ENCODE measurements around the genes CLIP3 and ZNF529.

GRCh38 chr19:35746560-35747089, 1.2 kb downstream of the PSENEN start:
- PRO-cap = no peak

DNA sequence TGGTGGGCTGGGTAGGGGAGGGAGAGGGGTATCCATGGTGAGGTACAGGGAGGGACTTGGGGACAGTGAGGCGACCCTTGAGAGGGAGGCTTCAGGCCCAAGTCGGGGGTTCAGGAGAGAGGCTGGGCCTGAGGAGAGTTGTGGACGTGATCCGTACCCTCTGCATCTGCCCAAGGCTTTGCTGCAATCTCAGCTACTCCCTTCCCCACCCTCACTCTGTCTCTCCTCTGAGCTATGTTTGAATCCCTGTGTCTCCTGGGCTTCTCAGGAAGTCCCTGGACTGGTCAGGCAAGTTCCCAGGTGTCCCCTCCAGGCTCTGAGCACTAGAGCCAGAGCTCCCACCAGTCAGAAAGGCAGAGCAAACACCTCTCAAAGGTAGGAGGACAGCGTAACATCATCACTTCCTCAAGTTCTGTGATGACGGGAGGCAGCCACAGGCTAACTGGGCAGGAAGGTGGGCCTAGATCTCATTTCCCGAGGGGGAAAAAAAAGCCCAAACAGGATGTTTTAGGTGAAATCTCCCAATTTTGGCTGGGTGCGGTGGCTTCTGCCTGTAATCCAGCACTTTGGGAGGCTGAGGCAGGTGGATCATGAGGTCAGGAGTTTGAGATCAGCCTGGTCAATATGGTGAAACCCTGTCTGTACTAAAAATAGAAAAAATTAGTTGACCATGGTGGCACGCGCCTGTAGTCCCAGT, 1.9 kb downstream of the LIN37 start:
- PRO-cap = no peak

DNA sequence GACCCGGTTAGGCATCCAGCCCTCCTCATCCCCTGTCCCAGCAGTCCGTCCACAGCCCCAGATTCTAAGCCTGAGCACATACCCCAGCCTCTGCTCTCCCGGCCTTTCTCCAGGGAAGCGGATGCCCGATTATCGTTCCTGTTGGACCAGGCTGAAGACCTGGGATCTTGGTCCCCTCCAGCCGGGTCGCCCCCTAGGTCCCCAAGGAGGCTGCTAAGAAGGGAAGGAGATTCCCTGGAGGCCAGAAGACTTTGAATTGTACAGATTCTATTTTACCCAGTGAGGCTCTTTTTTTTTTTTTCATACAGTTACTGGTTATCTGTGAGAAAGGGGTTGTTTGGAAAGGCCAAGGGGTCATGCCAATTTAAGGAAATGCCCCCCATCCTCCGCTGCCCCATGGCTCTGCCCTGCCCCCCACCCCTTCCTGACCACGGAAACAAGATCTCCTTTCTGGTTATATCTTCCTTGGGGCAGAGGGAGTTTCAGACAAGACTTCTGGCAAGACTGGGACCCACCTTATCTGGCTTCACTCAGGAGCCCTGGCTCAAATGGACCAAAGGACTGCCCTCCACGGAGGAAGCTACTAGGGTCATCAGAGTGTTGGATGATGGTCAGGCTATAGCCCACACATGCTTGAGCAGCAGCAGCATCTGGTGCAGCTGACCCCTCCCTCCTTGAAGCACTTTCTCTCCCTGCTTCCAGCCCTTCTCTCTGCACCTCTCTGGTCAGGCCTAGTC, 6.9 kb upstream of the ARHGAP33 start:
- PRO-cap = no peak

- PRO-cap = no peak
These were observed 11.8 kb downstream of the ARHGAP33 start for GRCh38 chr19:35787049-35787634.

DNA sequence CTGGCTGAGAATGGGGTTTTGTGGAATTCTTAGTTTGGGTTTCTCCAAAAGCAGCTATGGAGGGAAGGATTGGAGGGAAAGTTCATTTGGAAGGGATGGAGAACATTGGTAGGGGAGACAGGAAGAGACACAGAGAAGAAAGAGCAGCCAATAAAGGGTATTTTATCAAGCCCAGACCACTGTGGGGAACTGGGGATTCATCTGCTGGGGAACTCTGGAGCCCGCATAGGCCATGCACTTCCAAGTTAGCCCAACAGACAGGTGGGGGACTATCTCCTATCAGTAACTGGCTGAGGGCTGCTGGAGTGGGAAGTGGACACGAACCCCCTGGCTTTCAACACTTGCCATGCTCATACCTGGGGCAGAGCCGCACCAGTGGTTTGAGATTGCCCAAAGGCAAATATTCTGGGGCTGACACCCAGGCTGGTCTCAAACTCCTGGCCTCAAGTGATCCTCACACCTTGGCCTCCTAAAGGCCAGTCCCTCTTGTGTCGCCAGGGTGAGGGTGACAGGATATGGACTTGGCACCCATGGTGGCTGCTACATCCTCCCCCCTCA, 15.3 kb upstream of the HCST start:
- PRO-cap = no peak

- PRO-cap = no peak
These were observed 22.9 kb downstream of the LRFN3 start for GRCh38 chr19:35958847-35959636.

GRCh38 chr19:36032088-36033190, at the start of gene CLIP3:
CLIP3 (minus strand) TSS chr19:36032873.
- PRO-cap = bidirectional peak, plus-strand start at chr19:36032938, minus-strand start at chr19:36032854

DNA sequence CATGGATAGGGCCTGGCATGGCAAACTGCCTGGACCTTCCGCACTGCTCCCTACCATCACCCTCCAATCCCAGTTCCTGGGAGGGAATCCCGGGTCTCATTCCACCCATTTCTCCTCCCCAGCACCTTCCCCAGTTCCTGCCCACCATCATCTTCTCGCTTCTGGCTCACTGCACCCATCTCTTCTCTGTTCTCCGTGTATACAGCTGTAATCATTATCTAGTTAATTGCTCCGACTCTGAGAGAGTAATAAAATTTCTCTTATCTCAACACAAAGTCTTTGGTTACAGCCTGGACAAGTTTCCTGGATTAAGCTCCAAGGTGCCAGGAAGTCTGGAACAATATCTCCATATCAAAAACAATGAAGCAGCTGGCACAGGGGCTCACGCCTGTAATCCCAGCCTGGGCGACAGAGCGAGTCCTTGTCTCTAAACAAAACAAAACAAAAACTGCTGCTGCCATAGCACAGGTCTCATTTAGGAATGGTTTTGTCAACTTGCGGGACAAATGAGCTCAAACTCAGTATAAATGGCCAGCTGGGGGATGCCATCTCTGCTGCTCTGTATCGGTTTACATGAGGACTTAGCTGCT, 17.0 kb upstream of the COX7A1 start:
- PRO-cap = no peak

DNA sequence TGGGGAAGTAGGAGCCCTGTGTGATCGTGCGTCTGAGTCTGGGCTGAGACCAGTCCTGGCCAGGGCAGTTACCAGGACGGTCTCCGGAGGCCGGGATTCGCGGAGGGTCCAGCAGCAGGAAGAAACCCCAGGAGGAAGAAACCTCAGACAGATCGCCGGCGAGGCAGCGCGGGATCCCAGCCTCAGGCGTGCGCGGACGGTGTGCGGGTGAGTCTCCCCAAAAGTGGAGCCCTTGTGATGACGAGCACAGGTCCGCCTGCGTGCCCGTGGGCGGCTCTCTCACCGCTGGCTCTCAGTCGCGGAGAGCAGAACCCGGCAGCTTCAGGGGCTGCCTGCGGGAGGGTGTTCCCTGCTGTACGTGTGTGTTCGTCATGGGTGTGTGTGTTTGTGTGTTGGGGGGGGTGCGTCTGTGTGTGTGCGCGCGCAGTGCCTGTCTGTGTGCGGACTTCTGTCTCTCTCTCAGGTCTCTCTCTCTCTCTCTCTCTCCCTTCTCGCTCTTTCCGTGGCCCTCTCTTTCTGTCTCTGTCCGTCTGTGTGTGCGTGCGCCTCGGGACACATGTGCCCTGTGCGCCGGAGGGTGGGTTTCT, 56.9 kb downstream of the ZNF146 start:
- PRO-cap = no peak

GRCh38 chr19:36572548-36573916, at the start of gene ZNF529:
ZNF529 (minus strand) TSS chr19:36573292.
- PRO-cap = unidirectional peak, plus-strand start at chr19:36573049; bidirectional peak, plus-strand start at chr19:36573366, minus-strand start at chr19:36573278

- PRO-cap = no peak
These were observed 1.5 kb downstream of the ZNF850 start for GRCh38 chr19:36771169-36771428.

DNA sequence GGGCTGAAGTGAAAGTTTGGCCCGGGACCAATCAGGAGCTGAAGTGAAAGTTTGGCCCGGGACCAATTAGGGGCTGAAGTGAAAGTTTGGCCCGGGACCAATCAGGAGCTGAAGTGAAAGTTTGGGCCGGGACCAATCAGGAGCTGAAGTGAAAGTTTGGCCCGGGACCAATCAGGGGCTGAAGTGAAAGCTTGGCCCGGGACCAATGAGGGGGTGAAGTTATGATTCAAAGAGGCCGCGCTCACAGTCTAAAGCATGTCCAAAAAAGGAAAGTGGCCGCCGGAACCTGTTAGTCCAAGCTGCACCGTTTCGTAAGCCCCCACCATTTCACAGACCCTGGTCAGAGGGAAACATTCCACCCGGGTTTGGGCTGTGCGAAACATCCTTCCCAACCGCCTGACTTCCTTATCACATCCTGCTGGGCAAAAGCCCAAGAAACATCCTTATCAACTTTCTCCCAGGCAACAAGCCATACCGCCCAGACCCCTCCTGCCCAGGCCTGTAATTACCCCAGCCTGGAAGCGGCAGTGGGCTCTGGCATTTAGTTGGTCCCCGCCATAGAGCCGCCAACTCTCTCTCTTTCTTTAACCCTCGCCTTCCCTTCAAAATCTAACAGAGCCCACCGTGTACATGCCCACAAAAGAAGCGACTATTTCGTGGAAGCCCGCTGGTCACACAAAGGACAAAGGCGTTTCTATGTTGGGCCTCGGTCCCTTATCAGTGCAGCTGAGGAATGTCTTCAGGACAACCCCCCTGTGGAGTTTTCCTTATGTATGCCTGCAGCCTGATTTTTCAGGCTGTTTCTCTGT, 974 bp downstream of the ZNF850 start:
- PRO-cap = no peak

DNA sequence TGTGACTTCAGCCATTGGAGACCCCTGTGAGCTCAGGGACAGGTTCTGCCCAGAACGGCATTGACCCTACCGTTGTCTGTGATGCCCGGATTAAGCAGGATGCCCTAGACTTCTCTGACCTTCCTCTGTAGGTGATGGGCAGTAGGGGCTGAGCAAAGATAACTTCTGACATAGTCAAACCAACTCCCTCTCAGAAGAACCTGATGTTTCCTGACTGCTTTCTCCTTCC, 835 bp downstream of the ZNF345 start:
- PRO-cap = no peak

GRCh38 chr19:36916939-36917305, 790 bp downstream of the ZNF568 start:
- PRO-cap = no peak

- PRO-cap = bidirectional peak, plus-strand start at chr19:36973197, minus-strand start at chr19:36973138
These were observed 57.2 kb downstream of the ZNF568 start for GRCh38 chr19:36972944-36974196.

DNA sequence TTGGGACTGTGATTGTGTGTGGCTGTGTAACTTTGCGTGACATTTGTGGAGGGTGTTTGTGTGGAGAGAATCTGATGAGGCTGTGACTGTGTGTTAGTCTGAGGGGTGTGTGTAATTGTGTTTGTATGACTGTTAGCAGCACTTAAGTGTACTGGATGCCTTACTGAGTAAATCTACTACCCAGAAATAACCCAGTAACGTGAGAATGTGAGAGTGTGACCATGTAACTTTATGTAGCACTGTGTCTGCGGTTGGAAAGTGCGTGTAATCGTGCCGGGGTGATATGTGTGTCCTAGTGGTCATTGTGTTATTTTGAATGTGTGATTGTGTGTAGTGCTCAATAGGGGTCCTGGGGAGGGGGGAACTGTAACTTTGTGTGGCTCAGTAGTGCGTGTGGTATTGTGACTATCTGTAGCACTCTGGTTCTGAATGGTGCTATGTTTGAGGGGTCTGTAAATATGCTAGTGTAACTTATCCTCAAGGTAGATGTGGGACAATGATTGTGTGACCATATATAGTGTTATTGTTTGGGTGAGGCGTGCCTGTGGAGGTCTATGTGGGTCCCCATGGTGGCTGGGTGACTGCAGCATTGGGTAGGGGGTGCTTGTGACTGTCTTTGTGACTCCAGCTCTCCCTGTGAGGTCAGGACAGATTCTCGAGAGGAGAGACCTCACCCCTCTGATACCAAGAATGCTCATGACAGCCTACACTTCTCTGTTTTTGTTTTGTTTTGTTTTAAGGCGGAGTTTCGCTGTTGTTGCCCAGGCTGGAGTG, 709 bp downstream of the ZNF383 start:
- PRO-cap = no peak

DNA sequence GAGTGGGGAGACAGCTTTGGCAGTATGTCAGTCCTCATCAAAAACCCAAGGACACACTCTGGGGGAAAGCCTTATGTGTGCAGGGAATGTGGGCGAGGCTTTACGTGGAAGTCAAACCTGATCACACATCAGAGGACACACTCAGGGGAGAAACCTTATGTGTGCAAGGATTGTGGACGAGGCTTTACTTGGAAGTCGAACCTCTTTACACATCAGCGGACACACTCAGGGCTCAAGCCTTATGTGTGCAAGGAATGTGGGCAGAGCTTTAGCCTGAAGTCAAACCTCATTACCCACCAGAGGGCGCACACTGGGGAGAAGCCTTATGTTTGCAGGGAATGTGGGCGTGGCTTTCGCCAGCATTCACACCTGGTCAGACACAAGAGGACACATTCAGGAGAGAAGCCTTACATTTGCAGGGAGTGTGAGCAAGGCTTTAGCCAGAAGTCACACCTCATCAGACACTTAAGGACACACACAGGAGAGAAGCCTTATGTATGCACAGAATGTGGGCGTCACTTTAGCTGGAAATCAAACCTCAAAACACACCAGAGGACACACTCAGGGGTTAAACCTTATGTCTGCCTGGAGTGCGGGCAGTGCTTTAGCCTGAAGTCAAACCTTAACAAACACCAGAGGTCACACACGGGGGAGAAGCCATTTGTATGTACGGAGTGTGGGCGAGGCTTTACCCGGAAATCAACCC, 8.1 kb upstream of the ZNF527 start:
- PRO-cap = no peak

GRCh38 chr19:37388783-37389451, 18.0 kb downstream of the ZNF527 start:
- PRO-cap = no peak

DNA sequence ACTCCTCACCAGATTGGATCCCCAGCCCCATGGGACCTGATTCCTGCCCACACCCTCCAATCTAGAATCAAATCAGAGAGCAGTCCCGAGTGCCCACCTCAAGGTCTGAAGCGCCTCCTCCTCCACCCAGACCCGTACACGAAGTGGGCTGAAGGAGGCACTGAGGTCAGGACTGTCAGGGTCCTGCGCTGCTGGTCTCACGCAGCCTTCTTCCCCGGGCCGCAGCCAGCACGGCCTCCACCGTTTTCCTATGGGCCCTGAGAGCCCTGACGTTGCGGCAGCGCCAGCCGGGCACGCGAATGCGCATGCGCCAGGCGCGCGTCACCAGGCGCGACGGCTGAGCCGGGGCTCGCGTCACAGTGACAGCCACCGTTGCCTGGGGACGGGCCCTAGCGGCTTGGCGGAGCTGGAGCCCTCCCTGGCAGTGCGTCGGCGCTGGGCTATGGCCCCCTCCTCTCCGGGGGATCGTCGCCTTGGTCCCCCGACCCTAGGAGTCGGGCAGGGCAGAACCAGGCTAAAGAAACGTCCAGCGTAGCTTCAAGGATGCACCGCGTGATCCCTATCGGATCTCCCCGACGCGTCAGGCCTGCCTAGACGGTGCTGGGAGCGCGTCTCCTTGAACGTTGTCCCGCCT, 43.5 kb downstream of the ZNF571 start:
- PRO-cap = no peak

GRCh38 chr19:37696724-37697647, 22.6 kb downstream of the ZNF607 start:
- PRO-cap = no peak

Measured in sternocleidomastoid (tissue), 1 donor.